Gastroesophageal sphincter (tissue), 4 donors: ENCODE data around the genes SUPT20HL2, SUPT20HL1 and POLA1.

GRCh38 chrX:22032513-22033052, 458 bp downstream of the PHEX start:
- PRO-cap: no peak
- RAMPAGE, long total RNA, 4 experiments: no peak in any of the 4 experiments

DNA sequence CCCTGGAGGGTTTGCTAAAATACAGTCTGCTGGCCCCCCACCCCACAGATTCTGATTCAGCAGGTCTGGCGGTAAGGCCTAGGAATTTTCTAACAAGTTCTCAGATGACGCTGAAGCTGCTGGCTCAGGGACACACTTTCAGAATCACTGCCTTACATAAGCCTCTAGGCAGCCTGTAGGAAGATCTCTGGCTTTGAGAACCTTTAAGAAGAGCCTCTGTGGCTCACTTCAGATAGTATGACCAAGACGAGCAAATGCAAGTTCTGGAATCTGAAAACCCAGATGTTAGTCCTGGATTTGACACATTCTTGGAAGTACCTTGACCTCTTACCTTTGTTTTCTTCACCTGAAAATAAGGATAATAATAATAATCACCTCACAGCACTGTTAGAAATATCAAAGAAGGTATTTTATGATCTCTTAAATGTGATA, 73.3 kb downstream of the PHEX start:
- PRO-cap: unidirectional peak, plus-strand start at position 226 of the sequence
- RAMPAGE, long total RNA, 4 experiments: no peak in any of the 4 experiments

GRCh38 chrX:23075460-23076209, 75.9 kb downstream of the DDX53 start:
- PRO-cap: no peak
- RAMPAGE, long total RNA, 4 experiments: start-site peak on the plus strand in 1 of 4 experiments, at chrX:23075586-23075629 at its widest, 18 reads per replicate

- PRO-cap: no peak
- RAMPAGE, long total RNA, 4 experiments: no peak in any of the 4 experiments
Measured at GRCh38 chrX:23504012-23504651, 163.2 kb upstream of the PRDX4 start.

DNA sequence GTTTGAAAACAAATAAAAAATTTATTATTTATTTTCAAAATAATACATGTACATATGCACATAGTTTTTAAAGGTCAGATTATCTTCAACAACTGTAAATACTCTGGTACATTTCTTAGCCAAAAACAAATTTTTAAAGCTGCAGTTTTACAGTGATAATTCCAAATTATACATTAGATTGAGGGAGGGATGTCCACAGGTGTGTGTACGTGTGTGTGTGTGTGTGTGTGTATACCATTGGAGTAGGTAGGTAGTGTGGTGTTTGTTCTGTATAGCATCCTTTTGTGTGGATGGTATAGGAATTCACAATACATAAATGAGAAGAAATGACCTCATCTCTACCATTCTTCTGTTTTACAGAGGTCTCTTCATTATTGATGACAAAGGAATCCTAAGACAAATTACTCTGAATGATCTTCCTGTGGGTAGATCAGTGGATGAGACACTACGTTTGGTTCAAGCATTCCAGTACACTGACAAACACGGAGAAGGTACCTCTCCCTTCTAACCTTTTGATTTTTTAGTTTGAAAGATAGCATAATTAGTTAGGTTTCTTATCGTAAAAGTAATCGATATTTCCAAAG, 14.8 kb downstream of the PRDX4 start:
- PRO-cap: no peak
- RAMPAGE, long total RNA, 4 experiments: no peak in any of the 4 experiments

DNA sequence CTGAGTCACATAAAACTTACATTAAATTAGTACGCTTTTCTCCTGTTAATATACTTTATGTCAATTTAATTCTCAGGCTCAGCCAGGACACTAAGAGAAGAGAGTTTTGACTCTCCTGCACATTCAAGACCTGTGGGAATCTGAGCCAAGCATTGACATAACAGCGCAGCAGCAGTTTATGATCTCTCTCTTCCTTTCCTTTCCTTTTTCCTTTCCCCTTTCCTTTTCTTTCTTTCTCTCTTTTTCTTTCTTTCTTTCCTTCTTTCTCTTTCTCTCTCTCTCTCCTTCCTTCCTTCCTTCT, 21.5 kb downstream of the SAT1 start:
- PRO-cap: no peak
- RAMPAGE, long total RNA, 4 experiments: no peak in any of the 4 experiments

DNA sequence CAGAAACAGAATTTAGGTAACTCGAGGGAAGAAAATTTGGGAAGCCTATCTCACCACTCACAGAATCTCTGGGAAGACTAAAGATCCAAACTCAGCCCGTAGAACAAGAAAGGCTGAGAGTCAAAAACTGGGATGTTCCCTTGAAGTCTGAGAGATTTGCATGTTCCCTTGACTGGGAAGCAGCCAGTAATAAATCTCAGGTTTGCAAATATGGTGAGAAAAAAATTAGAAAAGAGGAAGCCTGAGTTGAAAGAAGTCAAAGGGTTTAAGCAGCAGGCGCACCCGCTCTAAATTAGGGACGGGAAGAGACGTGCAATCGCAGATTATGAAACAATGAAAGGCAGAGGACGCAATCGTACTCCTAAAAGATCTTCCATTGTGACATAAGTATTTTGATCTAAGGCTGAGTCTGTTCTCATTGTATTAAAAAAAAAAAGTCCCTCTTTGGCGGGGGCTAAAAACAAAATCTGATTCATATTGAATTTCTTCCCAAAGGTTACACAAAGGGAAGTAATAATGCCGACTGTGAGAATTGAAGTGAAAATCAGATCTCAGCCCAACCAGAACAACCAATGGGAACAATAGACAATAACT, 28.1 kb downstream of the SAT1 start:
- PRO-cap: unidirectional peak, plus-strand start at position 259 of the sequence
- RAMPAGE, long total RNA, 4 experiments: no peak in any of the 4 experiments

- PRO-cap: no peak
- RAMPAGE, long total RNA, 4 experiments: no peak in any of the 4 experiments
Measured at GRCh38 chrX:23845568-23845890, 62.2 kb downstream of the APOO start.

GRCh38 chrX:23871794-23872200, 35.9 kb downstream of the APOO start:
- PRO-cap: no peak
- RAMPAGE, long total RNA, 4 experiments: no peak in any of the 4 experiments

GRCh38 chrX:23901587-23902334, 6.0 kb downstream of the APOO start:
- PRO-cap: unidirectional peak, minus-strand start at chrX:23901909
- RAMPAGE, long total RNA, 4 experiments: no peak in any of the 4 experiments

- PRO-cap: no peak
- RAMPAGE, long total RNA, 4 experiments: no peak in any of the 4 experiments
Measured at GRCh38 chrX:24133119-24133835, 16.3 kb upstream of the ZFX start.

- PRO-cap: no peak
- RAMPAGE, long total RNA, 4 experiments: no peak in any of the 4 experiments
Measured at GRCh38 chrX:24313785-24314252, at the start of gene SUPT20HL2. TSS of gene SUPT20HL2 (minus strand) at chrX:24314069.

DNA sequence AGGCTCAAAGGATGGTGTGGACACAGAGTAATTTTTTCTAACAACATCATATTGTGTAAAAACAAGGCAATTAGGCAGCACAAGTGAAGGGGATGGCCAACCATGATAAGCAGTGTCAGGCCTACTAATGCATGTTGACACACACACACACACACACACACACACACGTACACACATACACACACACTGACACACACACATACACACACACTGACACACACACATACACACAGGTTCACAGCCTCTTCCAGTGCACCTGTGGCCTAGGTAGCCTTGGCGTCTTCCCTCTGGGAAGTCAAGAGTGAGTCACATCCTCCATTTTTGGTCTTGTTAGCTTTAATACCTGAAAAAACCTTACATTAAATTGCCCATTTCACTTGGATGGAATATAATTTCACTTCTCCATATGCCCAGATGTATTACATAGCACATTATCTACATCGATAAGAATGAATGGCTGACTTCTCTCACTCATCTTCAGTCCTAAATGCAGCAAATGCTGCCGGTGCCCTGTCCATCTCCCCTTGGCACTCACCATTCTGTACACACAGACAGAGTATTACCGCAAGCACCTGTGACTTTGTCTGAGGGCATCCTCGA, at the start of gene SUPT20HL1:
Gene SUPT20HL1 (plus strand): TSS at position 316 of the 600 bp plus-strand sequence.
- PRO-cap: no peak
- RAMPAGE, long total RNA, 4 experiments: no peak in any of the 4 experiments

DNA sequence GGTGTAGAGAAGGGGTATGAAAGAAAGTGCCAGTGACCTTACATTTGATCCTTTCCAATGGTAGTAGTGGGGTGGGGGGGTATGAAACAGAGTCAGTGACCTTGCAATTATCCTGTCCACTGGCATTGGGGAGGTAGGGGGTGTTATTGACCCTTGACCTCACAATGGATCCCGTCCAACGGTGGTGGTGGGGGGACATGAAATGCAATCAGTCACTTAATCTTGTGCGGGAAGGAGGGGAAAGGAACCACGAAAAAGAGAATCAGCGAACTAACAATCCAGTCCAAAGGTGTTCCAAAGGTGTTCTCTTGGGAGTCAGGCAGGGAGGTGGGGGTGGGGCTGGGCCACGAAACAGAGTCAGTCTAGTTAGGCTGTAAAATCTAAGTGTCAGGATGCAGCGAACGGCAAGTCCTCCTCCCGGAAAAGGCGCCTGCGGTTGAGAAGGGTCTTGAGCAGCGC, 555 bp upstream of the PDK3 start:
- PRO-cap: no peak
- RAMPAGE, long total RNA, 4 experiments: no peak in any of the 4 experiments

DNA sequence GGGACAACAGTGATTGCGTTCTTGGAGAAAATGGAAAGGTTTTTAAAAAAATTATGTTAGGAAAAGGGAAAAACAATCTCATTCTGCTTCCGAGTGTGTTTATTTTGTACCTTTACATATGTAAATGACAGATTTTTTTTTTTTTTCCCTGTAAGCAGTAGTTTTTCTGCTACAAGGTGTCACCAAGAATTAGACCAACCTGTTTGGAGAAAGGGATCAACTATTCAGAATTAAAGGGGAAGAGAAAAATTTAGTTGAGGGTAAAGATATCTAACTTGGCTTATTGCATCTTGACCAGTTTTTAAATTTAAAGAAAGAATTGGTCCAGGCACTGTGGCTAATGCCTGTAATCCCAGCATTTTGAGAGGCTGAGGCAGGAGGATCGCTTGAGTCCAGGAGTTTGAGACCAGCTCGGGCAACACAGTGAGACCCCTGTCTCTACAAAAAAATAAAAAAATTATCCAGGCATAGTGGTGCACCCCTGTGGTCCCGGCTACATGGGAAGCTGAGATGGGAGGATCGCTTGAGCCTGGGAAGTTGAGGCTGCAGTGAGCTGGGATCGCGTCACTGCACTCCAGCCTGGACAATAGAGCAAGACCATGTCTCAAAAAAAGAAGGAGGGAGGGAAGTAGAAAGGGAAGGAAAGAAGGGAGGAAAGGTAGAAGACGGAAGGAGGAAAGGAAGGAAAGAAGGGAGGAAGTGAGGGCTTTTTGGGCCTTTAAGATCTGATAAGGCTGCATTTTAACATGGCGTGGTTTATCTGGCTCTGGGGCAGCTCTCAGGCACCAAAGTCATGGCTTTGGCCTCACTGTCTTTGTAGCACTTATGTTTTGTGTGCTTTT, 10.2 kb downstream of the PDK3 start:
- PRO-cap: no peak
- RAMPAGE, long total RNA, 4 experiments: no peak in any of the 4 experiments

GRCh38 chrX:24693230-24694458, at the start of gene POLA1:
TSS of gene POLA1 (plus strand) at chrX:24693918.
- PRO-cap: bidirectional peak, plus-strand start at chrX:24693921, minus-strand start at chrX:24693726
- RAMPAGE, long total RNA, 4 experiments: start-site peak on the plus strand in 3 of 4 experiments, at chrX:24693892-24693956 at its widest, 43 to 211 reads per replicate

DNA sequence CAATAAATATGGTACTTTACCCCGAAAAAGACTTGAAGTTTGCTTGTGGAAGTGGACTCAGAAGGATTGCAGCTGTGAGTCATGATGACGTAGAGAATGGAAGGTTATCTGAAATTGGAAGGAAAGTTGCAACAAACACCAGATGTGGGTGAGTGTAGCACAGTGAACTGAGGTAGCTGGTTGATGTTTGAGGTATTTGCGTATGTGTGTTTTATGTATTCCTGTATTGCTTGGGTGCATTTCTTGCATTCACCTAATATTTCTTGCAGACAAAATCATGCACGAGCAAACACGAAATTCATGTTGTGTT, 112.9 kb downstream of the ARX start:
- PRO-cap: no peak
- RAMPAGE, long total RNA, 4 experiments: no peak in any of the 4 experiments

GRCh38 chrX:25011681-25012695, 3.8 kb downstream of the ARX start:
- PRO-cap: no peak
- RAMPAGE, long total RNA, 4 experiments: no peak in any of the 4 experiments

DNA sequence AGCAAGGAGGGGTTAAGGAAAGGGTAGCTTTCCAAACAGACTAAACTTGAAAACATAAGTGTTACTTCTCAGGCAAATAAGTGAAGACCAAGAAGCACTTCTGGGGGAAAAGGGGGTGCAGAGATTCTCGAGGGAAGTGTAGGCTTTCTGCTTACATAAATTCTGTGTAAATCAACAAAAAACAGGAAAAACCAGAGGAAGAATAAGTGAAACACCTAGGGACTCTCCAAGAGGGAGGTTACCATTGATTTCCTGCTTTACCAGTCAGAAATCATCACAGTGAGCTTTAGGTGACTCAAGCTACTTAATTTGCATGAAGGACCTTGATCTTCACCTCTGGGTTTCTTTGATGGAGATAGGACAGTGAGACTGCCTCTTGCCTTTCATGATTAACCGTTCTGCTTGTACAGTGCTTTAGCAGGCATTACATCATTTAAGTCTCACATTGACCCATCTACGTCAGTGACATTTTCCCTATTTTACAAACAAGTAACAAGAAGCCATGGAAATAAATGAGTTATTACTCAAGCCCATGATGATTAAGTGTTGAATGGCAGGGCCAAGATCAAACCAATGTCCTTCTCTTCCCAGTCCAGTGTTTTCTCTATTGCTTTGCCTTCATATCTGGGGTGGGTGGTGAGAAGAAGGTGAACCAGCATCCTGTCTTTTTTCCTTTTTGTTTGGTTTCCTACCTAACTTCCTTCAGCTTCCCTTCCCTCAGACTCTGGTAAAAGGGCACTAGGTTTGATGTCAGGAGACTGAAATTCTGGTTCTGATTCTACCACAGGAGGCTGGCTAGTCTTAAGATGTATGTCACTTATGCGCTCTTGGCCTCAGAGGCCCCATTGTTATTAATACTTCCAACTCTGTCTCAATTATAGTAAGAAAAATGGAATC, 3.3 kb upstream of the GK start:
- PRO-cap: no peak
- RAMPAGE, long total RNA, 4 experiments: no peak in any of the 4 experiments

DNA sequence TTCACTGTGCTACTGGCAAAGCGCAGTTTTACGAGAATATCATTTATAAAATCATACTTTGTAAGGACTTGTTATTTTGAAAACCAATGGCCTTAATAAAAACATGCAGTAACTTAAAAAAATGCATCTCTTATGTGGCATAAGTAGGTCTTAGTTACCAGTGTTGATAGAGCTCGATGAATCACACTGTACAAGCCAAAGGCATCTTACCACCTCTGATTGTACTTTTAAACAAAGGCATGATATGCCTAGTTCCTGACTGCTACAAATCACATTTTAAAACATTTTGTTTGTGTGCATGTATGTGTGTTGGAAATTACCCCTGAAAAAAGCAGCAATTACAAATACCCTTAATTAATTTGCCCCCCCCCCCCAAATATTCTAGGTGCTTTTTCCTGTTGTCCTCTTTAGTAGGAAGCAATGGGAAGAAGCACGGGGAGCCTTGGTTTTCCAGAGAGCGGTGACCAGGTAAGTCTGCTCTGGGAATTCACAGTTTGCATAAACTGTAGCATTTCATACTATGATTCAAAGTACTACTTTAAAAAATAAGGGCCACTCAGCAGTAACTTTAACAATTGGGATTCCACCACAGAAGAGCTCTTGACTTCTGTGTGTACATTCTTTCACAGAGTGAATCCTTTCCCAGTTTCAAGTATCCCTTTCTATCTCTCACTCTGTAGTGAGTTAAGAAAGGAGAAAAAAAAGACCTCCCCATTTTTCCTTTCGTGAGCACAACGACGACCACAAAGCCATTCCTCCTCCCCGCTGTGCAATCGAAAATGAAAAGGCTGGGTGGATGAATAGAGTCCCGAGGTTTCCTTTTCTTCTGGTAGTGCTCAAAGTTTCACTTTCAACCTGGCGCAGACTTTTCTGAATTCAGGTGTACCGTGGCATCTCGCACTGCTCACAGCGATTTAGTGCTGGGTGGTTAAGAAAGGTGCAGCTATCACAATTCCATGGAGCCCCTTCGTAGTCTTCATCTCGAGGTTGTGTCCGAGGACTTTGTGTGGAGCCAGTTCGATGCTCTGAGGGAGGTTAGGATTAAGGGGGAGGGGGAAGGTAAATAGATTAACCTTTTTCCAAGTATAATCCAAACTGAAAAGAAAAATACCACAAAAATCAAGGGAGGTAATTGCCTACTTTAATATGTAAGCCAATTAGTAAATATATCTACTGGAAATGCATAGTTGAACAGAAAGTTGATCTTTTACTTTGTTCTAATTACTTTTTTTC, 58.1 kb downstream of the TAB3 start:
- PRO-cap: no peak
- RAMPAGE, long total RNA, 4 experiments: no peak in any of the 4 experiments